ENCODE measurements around the genes SWI5 and KYAT1.

DNA sequence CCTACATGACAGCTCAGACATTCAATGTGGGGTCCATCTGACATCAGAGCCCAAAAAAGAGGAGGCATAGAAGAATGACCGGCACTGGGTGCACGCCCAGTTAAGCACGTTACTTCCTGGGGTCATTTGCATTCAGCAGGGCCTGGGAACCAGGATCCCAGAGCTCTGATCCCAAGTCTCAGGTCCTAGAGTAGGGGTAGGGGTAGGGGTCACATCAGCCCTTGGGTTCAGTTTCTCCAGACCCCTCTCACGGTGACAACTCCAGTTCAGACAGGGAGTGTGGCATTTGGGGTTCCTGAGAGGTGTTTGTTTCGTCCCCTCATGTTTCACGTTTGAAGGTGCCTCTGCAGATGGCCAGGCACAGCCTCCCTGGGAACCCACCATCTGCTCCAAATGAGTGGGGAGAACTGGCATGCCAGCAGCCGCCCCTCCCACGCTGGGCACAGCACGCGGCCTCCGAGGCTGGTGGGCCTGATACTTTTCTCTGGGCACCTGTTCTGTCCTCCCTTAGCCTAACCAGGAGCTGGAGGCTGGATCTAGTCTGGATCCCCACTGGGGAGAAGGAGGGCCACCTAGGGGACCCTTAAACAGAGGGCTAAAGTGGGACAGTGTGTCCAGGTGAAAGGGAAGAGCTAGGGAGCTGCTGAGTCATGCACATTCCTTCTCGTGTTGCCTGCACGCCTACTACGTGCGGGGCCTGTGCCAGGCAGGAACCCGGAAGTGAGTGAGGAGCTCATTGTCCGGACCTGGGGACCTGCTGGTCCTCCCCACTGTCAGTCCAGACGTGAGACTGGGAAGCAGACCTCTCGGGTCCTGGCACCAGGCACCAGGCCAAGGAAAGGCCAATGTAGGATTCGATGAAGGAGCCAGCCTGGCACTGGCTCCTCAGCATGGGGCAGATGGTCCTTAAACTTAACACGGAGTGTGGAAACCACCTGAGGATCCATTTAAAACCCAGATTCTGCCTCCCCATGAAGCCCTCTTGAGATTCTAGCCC, 11.5 kb downstream of the DNM1 start:
- PRO-cap, 2 experiments: no peak in any of the 2 experiments

GRCh38 chr9:128276108-128276391, at the start of gene SWI5:
Gene SWI5 (plus strand): TSS chr9:128276276.
- PRO-cap, 2 experiments: peak in 2 of 2 experiments; most common plus-strand start chr9:128276293 (in 2)

DNA sequence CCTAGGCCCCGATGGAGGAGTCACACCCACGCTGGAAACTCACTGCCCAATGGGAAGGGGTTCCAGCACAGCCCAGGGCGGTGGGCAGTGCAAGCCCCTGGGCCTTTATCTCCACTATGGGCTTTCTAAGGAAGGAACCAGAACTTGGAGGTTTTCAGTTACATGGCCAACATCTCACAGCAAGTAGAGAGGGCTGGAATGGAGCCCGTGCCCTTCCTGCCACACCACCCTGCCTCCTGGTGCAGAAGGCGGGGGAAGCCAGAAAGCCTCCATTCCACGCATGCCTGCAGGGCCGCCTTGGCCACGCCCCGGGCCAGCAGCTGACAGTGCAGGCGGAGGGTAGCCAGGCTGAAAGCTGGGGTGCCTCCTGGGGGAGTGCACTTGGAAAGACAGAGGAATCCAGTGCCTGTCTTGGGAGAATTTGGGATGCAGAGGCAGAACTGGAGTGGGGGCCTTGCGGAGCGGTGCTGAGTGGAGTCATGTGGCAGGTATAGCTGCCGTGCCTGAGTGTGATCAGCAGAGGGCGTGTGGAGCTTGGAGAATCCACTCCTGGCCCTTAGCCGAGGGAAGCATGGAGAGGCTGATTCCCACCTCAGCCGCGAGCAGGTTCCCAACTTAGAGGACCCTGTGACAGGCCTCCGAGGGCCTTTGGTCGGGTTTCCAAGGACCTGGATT, 9.2 kb upstream of the URM1 start:
- PRO-cap, 2 experiments: no peak in any of the 2 experiments

- PRO-cap, 2 experiments: no peak in any of the 2 experiments
These were observed 17.7 kb downstream of the ODF2 start for GRCh38 chr9:128473444-128474030.

GRCh38 chr9:128555210-128555708, 2.9 kb downstream of the SPTAN1 start:
- PRO-cap, 2 experiments: peak in 2 of 2 experiments; most common minus-strand start chr9:128555346 (in 2)

GRCh38 chr9:128568543-128568909, 16.1 kb downstream of the SPTAN1 start:
- PRO-cap, 2 experiments: no peak in any of the 2 experiments

- PRO-cap, 2 experiments: no peak in any of the 2 experiments
These were observed 12.5 kb downstream of the DYNC2I2 start for GRCh38 chr9:128644123-128644488.

GRCh38 chr9:128863755-128863954, 18.1 kb downstream of the KYAT1 start:
- PRO-cap, 2 experiments: no peak in any of the 2 experiments

DNA sequence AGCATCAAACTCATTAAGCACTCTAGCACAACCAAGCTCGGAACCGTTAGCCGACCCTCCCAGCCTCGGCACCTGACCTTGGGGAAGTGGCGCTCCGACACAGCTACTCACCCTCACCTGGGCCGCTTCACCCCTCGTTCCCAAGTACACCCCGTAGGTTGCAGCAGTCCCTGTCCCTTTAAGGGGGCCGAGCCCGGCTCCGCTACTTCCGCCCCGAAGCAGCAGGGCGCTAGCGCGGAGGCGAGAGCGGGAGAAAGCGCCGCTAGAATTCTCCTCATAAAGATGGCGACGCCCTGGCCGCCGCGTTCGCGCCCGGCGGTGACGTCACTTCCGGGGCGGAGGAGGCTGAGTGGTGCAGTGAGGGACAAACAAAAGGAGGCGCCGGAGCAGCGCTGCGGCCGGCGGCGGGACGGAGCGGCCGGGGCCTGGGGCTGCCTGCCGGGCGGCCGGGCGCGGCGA, at the start of gene KYAT1:
Gene KYAT1 (minus strand): TSS at position 165 of the 459 bp plus-strand sequence.
- PRO-cap, 2 experiments: peak in 2 of 2 experiments; most common plus-strand start position 397 of the sequence (in 2); most common minus-strand start position 142 of the sequence (in 1)

- PRO-cap, 2 experiments: no peak in any of the 2 experiments
These were observed 7.5 kb upstream of the PHYHD1 start for GRCh38 chr9:128913093-128913893.

DNA sequence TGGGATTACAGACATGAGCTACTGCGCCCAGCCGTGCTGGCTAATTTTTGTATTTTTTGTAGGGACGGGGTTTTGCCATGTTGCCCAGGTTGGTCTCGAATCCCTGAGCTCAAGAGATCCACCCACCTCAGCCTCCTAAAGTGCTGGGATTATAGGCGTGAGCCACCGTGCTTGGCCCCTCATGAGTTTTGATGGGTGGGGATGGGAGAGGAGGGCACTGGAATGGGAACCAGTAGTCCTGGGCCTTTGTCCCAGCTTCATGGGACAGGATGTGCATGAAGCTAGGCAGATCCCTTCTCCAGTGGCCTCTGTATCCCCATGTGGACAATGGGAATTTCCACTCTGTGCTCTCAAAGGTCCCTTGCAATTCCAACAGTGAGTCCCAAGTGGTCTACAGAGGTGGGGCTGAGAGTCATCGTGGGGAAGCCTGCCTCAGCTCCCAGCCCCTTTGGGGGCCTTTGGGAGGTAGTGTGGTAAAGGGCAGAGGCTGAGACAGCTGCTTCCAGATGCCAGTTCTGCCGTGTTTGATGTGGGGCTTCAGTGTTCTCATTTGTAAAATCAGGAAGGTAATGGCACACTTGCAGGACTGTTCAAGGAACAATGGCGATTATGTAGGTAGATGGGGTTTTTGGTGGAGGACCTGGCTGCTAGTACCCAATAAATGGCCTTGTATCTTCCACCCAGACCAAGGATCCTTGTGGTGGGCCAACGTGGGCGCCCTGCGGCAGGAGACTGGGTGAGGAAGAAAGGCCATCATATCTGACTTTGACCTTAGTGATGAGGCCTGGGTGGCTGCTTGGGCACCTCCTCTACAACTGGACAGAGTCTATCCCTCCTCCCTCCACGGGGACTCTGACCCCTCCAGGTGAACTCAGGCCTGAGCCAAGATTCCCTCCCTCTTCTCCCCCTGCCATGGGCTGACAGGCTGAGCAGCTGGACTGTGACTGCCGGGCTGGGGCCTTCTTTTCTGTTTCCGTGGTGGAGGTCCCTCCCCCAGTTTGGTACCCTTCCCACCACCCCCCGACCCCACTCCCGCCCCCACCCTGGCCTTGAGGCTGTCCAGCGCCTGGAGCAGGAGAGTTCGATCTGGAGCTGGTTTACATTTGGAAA, 1.7 kb upstream of the PHYHD1 start:
- PRO-cap, 2 experiments: no peak in any of the 2 experiments

GRCh38 chr9:129038507-129038898, 2.1 kb downstream of the MIGA2 start:
- PRO-cap, 2 experiments: peak in 1 of 2 experiments; most common minus-strand start chr9:129038581 (in 1)

- PRO-cap, 2 experiments: no peak in any of the 2 experiments
These were observed 8.5 kb downstream of the DOLPP1 start for GRCh38 chr9:129088907-129090296.

- PRO-cap, 2 experiments: no peak in any of the 2 experiments
These were observed 28.9 kb upstream of the IER5L start for GRCh38 chr9:129206879-129207390.

- PRO-cap, 2 experiments: no peak in any of the 2 experiments
These were observed 47.8 kb upstream of the IER5L start for GRCh38 chr9:129225859-129226250.

- PRO-cap, 2 experiments: no peak in any of the 2 experiments
These were observed 57.9 kb upstream of the IER5L start for GRCh38 chr9:129235701-129236524.

- PRO-cap, 2 experiments: no peak in any of the 2 experiments
These were observed 76.1 kb upstream of the IER5L start for GRCh38 chr9:129253900-129254743.

DNA sequence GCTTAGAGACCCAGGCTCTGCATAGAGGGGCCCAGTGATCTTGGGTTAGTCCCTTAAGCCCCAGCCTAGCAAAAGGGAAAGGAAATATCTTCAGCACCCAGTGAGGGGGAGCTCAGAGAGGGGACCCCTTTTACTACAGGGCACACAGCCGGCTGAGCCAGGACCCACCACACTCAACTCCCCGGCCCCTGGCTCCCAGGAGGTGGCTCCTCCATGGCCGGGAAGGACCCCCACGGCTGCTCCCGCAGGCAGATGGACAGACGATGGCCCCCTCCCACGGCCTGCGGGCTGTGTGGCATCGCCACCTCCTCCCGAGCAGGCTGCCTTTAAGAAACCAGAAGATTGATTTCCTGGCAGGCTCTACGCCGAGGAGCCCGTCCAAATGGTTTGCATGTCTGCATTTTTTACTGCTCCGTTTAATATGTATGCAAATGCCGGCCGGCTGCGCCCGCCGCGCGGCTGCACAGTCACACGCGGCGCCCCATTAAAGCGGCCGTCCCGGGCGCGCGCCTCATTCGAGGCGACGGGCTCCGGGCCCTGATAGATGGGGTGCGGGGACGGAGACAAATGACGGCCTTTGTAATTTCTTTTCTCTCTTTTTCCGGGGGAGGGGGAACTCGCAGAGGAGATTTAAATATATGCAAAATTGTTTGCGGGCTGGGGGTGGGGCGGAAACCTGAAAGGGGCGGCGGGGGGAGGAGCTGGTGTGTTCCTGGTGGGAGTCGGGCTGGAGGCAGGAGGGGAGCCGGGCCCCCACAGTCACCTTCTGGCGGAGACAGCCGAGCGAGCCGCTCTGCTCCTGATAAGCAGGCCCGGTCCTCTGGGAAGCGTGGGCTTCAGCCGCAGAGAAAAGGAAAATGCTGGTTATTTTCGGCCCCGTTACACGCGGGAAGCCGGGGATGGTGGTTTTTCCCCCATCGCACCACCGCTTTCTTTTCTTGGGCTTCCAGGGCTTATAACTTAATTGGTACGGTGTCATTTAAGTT, 158.6 kb upstream of the IER5L start:
- PRO-cap, 2 experiments: peak in 1 of 2 experiments; most common plus-strand start position 514 of the sequence (in 1)

DNA sequence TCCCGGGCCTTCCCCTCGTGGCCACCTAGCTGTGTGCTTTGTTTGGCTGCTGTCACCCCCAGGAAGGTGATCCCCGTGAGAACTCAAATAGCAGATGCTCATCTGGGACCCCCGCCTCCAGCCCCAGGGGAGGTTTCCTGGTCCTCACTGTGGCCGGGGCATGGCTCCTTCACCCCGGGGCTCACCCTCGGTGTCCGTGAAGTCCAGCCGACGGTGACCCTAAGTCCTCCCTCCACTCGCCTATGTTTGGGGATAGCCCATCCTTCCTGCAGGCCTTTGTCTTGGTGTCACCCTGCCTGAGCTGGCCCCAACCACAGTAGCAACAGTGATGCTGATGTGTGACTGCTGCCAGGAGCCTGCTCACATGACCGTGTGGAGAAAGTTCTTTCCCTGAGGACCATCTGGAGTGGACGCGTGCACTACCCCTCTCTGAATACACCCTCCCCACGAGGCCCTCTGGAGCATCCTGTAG, 163.5 kb upstream of the IER5L start:
- PRO-cap, 2 experiments: no peak in any of the 2 experiments

DNA sequence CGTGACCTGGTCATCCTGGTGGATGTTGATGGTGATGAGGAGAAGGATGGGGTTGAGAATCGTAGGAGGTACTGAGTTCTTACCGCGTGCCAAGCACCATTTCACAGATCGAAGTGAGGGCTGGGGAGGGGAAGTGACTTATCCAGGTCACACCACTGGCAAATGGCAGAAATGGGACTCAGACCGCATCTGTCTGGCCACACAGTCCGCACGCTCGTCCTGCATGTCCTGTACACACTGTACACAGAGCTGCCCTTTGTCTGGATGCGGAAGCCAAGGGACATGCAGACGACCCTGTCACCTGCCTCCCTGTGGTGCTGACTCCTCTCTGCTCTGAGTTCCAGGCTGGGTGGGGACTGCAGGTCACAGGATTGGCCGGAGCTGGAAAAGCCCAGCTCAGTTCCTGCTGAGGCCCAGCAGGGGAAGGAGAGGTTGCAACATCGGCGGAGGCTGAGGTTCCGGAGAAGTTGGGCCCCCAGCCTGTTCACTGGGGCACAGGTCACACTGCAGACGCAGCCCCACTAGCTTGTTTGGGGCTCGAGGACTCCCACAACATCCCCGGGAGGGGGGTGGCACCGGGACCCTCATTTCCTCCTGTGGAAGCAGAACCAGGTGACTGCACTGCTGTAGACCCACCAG, 165.7 kb upstream of the IER5L start:
- PRO-cap, 2 experiments: peak in 1 of 2 experiments; most common plus-strand start position 416 of the sequence (in 1); most common minus-strand start position 115 of the sequence (in 1)

All from Colon Carcinoma Metastatic in the Brain (tissue), 2 donors.